ENCODE data around the gene APPL1.

- PRO-cap, 2 experiments = no peak in any of the 2 experiments
- RAMPAGE, long total RNA, 5 experiments = no peak in any of the 5 experiments
These were observed 25.7 kb upstream of the TKT start for GRCh38 chr3:53281607-53281844.

- PRO-cap, 2 experiments = no peak in any of the 2 experiments
- RAMPAGE, long total RNA, 5 experiments = no peak in any of the 5 experiments
These were observed 172.8 kb downstream of the CHDH start for GRCh38 chr3:53673225-53673979.

DNA sequence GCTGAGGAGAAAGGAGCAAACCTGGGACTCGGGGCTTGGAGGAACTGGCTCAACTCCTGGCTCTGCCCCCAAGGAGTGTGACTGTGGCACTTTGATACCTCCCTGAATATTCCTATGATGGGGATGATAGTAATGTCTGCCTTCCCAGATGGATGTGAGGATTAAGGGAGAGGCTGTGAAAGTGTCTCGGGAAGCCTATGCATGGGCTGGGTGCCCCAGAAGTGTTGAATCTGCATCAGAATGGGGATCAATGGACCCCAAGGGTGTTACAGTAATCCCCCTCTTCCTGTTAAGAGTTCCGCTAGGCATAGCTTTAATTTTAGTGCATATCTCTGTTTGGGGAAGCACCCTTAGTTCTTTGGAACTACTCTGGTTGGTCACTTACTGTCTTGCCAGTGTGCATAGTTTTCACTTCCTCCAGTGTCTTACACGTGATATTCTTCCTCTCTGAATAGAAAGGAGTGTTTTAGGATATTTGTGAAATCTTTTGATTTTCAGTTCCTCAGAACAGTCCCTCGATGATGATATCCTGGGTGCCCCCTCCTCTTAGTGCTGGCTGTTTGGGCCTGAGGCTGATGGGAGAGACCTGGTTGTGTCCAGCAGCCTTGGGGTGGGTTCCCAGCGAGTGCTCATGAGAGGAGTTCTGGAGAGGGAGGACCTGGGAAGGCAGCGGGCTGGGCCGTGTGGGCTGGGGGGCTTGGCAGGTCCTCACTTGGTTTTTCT lies 97.5 kb downstream of the CHDH start:
- PRO-cap, 2 experiments = no peak in any of the 2 experiments
- RAMPAGE, long total RNA, 5 experiments = no peak in any of the 5 experiments

- PRO-cap, 2 experiments = no peak in any of the 2 experiments
- RAMPAGE, long total RNA, 5 experiments = no peak in any of the 5 experiments
These were observed 1.7 kb downstream of the CHDH start for GRCh38 chr3:53844170-53845345.

GRCh38 chr3:54243469-54244011 lies 121.2 kb downstream of the CACNA2D3 start:
- PRO-cap, 2 experiments = no peak in any of the 2 experiments
- RAMPAGE, long total RNA, 5 experiments = no peak in any of the 5 experiments

- PRO-cap, 2 experiments = no peak in any of the 2 experiments
- RAMPAGE, long total RNA, 5 experiments = no peak in any of the 5 experiments
These were observed 26.7 kb downstream of the LRTM1 start for GRCh38 chr3:54900965-54901755.

GRCh38 chr3:55468154-55469238 lies 18.6 kb downstream of the WNT5A start:
- PRO-cap, 2 experiments = no peak in any of the 2 experiments
- RAMPAGE, long total RNA, 5 experiments = no peak in any of the 5 experiments

- PRO-cap, 2 experiments = no peak in any of the 2 experiments
- RAMPAGE, long total RNA, 5 experiments = no peak in any of the 5 experiments
These were observed 59.3 kb downstream of the ERC2 start for GRCh38 chr3:56408941-56409305.

DNA sequence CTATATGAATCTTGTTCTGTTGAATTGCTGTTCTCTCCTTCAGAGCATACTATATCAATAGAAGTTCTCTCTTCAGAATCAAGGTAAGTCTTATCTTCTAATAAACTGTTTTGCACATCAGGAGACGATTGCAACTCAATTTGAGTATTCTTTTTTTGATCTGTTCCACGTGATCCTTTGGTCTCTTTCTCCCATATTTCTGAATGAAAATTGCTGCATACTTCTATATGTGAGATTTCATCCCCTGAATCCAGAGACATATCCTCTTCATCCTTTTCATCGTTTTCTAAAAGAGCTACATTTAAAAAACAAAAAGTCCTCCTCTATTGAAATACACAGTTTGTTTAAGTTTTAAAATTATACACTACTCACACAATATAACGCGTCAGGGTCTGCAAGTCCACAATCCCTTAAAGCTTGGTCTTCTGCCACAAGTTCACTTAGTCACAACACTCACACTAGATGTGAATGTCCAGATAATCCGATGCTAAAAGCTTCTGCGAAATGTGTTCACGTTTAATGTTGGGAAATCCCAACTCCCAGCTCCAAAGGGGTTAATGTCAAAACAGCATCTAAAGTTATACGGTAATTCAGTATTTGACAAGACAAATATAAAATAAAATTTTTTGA lies 59.7 kb downstream of the TASOR start:
- PRO-cap, 2 experiments = no peak in any of the 2 experiments
- RAMPAGE, long total RNA, 5 experiments = no peak in any of the 5 experiments

GRCh38 chr3:56825540-56826138 lies 23.9 kb upstream of the ARHGEF3 start:
- PRO-cap, 2 experiments = no peak in any of the 2 experiments
- RAMPAGE, long total RNA, 5 experiments = no peak in any of the 5 experiments

DNA sequence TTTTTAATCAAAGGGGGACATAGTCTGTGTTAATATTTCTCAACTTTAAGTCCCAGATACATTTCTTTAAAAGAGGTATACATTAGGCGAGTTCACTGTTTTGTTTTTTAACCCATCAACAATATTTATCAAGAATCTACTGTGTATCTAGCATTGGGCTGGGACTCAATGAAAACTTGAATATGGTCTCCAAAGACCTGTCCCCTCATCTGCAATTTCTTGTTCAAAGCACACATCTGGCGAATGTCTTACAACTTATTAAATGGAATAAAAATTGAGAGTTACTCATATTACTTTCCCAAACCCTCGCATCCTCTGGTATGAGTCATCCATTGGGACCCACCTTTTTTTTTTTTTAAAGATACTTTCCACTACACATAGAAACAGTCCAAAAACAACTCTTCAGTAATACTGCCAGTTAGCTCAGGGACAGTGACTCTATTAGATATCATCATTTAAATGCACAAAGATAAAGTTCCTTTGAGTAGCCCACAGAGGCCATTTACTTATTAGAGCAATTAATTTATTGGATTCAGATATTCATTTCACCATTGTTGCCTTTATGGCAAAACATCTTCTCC lies 77.6 kb upstream of the ARHGEF3 start:
- PRO-cap, 2 experiments = no peak in any of the 2 experiments
- RAMPAGE, long total RNA, 5 experiments = no peak in any of the 5 experiments

DNA sequence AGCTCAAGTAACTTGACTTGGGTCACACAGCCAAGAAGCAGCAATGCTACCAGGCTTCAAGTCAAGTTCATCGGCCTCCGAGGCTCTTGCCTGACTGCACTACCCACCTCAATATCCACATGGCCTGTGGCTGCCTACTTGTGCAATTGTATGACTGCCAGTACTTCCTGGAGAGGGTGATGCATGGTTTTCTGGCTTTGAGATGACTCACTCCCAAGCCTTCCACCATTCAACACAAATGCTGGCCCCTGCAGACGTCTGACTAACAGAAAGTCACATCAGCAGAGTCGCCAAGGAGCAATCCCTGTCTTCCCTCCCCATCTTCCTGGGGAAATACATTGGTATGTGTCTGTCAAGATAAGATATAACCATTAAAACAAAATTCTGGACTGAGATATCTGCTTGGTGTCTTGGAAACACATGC lies 79.7 kb upstream of the SPATA12 start:
- PRO-cap, 2 experiments = no peak in any of the 2 experiments
- RAMPAGE, long total RNA, 5 experiments = no peak in any of the 5 experiments

GRCh38 chr3:56984551-56984945 lies 75.9 kb upstream of the SPATA12 start:
- PRO-cap, 2 experiments = no peak in any of the 2 experiments
- RAMPAGE, long total RNA, 5 experiments = no peak in any of the 5 experiments

- PRO-cap, 2 experiments = no peak in any of the 2 experiments
- RAMPAGE, long total RNA, 5 experiments = no peak in any of the 5 experiments
These were observed 42.9 kb upstream of the SPATA12 start for GRCh38 chr3:57017522-57018031.

- PRO-cap, 2 experiments = peak in 1 of 2 experiments; most common minus-strand start chr3:57062220 (in 1)
- RAMPAGE, long total RNA, 5 experiments = no peak in any of the 5 experiments
These were observed 1.6 kb downstream of the SPATA12 start for GRCh38 chr3:57061886-57062698.

DNA sequence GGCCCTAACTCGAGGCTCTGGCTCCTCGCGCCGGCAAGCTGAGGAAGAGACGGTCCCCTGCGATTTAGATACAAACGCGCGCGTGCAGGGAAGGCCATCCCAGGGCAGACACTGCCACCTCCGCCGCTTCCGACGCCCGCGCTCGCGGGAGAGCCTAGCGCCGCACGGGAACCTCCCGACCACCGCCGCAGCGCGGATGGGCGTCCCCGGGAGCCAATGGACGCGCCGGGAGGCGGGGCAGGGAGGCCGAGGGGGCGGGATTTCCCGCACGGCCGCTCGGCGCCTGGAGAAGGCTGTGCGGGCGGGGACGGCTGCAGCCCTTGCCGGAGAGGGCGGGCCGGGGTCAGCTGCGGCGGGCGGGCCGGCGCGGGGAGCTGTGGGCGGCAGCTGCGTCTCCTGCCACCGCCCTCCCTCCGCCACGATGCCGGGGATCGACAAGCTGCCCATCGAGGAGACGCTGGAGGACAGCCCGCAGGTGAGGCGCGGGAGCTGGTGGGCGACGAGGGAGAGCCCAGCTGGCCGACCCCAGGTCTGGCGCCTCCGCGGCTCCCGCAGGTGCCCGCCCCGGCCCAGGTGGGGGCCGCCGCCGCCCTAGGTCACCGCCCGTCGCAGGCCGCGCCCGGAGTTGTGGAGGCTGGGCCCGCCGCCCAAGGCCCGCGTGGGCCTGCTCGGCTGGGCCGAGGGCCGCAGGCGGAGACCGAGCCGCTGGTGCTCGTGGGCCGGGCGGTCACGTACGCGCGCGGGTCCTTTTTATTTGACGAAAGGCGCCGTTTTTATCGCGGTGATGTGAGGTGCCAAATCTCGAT lies at the start of gene APPL1:
APPL1 (plus strand) TSS at position 267 of the 806 bp plus-strand sequence.
- PRO-cap, 2 experiments = peak in 2 of 2 experiments; most common plus-strand start position 346 of the sequence (in 2); most common minus-strand start position 144 of the sequence (in 2)
- RAMPAGE, long total RNA, 5 experiments = start-site peak on the plus strand in 1 of 5 experiments, centred at position 339 of the sequence, 430 reads per replicate; start-site peak on the minus strand in 1 of 5 experiments, centred at position 176 of the sequence, 11 reads per replicate

DNA sequence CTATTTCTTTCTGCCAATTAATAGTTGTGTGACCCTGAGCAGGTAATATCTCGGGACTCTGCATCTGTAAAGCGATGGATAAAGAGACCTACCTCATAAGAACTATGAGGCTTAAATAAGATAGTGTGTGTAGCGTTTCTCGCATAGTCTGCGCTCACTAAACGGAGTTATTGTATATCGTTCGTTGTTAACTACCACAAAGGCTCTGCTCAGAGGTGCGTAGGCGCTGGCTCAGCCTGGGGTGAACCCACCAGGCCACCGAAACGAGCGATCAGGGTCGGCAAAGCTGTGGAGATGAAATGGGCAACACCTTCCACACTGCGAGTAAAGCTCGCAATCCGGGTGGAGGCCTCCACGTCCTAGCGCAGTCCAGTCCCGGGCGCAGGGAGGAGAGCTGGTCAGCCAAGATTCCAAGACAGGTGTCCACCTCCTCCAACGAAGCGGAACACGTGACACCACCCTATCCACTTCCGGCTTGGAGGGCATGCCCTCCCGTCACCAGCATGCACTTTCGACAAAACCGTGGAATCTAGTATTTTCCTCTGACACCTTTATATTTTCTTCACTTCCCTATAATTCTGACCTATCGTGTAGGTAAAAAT lies 395 bp upstream of the PDE12 start:
- PRO-cap, 2 experiments = peak in 2 of 2 experiments; most common minus-strand start position 430 of the sequence (in 2)
- RAMPAGE, long total RNA, 5 experiments = start-site peak on the minus strand in 2 of 5 experiments, centred at positions 442 to 445 of the sequence, 14 to 37 reads per replicate

DNA sequence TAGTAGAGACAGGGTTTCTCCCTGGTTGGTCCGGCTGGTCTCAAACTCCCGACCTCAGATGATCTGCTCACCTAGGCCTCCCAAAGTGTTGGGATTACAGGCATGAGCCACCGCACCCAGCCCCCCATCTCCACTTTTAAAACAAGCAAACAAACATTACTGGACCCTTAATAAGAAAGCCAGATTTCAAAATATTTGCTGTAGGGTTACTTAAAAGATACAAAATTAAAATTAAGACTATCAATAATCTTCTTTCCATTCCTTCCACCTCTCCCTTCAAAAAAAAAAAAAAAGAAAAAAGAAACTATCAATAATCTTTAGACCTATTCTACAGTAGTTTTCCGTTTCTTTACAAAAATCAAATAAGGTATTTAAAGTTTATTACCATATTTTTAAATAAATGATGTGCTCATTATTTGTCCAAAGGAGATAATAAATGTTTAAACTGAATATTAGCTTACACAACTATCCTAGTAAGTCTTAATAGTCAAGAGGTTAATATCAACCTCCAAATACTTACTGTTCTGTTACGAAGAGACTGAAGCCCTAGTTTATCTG lies 19.0 kb downstream of the PDE12 start:
- PRO-cap, 2 experiments = no peak in any of the 2 experiments
- RAMPAGE, long total RNA, 5 experiments = no peak in any of the 5 experiments

- PRO-cap, 2 experiments = no peak in any of the 2 experiments
- RAMPAGE, long total RNA, 5 experiments = no peak in any of the 5 experiments
These were observed 13.6 kb downstream of the ARF4 start for GRCh38 chr3:57583416-57584146.

GRCh38 chr3:57628815-57629070 lies 31.6 kb upstream of the ARF4 start:
- PRO-cap, 2 experiments = no peak in any of the 2 experiments
- RAMPAGE, long total RNA, 5 experiments = no peak in any of the 5 experiments